ENCODE measurements around the gene MKRN2OS.

- RRBS: no CpG with 5 or more reads among the region's 8 CpGs
Observed at GRCh38 chr3:11533687-11534478, 109.8 kb downstream of the VGLL4 start.

GRCh38 chr3:11601338-11602424, 42.0 kb downstream of the VGLL4 start:
- RRBS: no CpG with 5 or more reads among the region's 25 CpGs

- RRBS: 5% methylated on average over 5 of the region's 15 CpGs
Observed at GRCh38 chr3:11613681-11614204, 30.0 kb downstream of the VGLL4 start.

DNA sequence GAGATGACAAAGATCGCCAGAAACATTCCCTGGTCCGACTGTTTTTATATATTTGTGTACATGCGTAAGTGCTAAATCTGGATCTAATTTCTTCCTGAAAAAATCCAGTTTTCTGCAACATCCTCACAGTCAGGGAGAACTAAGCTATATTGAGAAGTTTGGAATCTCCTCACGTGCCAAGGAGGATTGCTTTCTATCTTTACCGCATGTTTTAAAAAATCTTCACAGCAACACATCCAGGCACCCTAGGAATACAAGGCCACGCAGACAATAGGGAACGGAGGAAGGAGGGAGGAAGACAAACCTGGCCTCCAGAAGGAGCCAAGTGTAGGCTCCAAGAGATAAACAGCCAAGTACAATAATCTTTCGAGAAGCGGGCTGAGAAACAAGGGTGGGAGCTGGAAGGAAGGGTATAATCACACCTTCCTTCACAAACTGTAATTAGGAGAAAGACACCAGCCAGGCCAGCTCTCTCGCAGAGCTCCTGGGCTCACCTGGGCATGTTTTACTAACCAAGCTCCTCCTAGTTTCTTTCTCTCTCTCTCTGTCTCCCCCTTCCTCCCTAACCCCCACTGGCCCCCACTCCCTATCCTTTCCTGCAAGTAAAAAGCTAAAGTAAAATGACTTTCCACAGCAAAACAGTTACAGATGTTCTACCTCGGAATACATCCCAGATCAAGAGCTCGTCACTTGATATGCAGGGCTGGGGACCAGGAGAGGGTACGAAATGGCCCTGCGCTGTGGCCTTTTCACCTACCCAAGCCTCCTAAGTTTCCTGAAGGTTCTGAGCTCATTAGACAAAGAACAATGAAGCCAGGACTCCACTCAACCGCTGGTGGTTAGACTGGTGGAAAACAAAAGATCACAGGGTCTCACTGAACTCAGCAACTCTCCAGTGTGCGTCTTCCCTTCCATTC, 5.5 kb downstream of the VGLL4 start:
- RRBS: no CpG with 5 or more reads among the region's 16 CpGs

DNA sequence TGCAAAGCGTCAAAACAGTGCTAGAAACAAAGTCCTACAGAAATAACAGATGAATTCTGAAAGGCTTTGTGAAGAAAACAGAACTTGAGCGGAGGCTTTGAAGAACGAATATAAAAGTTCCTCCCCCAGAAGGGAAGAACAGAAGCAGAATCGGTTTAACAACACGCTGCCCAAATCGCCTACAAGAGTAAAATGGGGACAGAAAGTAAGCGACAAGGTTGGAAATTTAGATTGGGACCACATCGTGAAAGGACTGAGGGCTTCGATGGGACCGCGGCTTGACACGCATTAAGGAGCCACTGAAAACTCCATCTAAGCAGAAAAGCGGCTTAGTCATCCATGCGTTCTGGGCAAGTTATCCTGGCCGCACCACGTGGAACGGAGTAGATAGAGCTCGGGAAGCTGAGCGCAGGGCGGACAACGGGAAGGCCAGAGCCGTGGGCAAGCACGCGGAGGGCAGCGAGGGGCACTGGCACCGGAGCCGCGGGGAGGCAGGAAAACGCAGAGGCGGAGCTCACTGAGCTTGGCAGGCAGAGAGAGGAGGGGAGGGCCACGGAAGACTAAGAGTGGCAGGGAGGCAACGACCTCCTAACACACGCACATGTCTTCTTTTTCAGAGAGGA, 61.2 kb upstream of the VGLL4 start:
- RRBS: no CpG with 5 or more reads among the region's 33 CpGs

GRCh38 chr3:11718300-11718931, 74.7 kb upstream of the VGLL4 start:
- RRBS: no CpG with 5 or more reads among the region's 12 CpGs

DNA sequence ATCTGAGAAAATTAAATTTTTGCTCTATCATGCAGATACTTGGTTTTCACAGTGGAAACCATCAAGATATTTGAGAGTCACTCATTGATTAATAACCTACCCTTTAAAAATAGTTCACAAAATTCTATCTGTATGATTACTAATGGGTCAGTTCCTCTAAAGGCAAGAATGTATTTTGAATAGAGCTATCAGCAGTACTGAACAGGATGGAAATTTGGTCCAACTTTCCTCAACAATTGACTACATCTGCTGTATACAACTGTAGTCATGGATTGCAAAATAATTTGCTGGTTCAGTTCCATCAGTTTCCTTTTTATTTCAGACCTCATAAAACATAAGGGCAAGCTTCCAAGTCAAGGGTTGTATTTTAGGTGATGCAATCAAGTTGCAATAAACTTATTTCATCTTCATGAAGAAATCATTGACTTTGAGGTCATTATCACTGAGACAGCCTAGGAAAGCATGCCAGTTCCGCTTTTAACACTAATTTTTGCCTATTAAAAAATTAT, 90.5 kb upstream of the TSEN2 start:
- RRBS: no CpG with 5 or more reads among the region's 1 CpG

GRCh38 chr3:12397917-12398692, 86.2 kb upstream of the TSEN2 start:
- RRBS: no CpG with 5 or more reads among the region's 4 CpGs

DNA sequence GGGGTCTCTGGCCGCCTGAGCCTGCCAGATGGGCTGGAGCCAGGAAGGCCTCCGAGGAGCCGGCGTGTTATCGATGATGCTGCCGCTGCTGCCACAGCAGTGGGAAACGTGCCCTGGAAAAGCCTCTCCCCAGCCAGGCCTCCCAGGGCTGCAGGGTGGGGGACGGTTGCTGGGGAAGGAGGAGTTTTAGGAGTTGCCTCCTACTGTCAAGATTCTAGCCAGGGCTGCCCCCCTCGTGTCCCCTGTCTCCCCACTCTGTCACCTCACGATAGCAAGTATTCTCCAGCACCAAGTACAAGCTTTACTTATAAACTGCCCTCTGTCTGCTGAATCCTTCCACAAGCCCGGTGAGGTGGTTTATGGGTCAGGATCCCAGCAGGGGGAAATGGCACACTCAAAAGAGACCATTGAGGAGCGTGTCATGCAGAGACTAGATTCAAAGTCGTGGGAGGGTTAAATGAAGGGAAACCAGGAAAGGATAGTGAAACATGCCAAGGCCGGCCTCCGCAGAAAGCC, 43.1 kb upstream of the TSEN2 start:
- RRBS: 7% methylated on average over 3 of the region's 15 CpGs

- RRBS: 92% methylated on average over 5 of the region's 20 CpGs
Observed at GRCh38 chr3:12470984-12471899, 13.0 kb upstream of the TSEN2 start.

GRCh38 chr3:12513704-12514415, 29.6 kb downstream of the TSEN2 start:
- RRBS: no CpG with 5 or more reads among the region's 4 CpGs

DNA sequence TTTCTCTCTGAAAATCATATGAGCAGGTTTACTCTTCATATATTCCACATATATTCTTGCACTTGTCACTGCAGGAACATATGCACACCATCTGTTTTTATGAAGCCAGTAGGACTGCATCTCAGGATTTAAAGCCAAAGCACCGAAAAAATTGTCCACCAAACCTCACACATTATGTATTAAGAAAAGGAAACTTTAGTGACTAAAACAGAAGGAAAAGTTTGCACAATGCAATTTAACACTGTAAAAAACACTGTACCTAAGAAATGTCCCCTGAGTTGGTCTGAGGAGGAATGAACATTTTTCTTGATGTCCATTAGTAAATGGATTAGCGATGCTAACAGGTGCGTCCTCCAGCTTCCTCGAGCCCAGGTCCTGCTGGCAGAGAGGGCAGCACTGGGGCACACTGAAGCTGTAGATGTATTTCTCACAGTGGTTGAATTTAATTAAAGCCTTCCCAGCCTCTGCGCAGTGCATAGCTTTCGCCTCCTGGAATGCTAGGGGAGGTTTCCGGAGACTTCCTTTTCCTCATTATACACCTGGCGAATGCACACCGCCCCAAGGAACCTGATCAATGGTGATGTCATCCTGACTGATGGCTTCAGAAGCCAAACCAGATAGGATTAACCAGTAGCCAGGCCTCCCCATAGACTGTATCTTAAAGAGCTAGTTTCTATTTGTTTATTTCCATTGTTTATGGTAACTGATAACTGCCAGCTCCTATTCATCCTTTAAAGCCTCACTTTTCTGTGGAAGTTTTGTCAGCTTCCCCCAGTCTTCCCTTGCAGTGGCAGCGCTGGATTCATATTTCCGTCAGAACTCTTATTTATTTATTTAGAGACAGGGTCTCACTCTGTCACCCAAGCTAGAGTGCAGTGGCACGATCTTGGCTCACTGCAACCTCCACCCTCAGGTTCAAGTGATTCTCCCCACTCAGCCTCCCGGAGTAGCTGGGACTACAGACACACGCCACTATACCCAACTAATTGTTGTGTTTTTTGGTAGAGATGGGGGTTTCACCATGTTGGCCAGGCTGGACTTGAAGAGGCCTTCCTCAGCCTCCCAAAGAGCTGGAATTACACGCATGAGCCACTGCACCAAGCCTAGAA, at the start of gene MKRN2OS:
Gene MKRN2OS, minus strand, starts transcription at position 512 of the 1,109 bp plus-strand sequence.
- RRBS: no CpG with 5 or more reads among the region's 15 CpGs

- RRBS: 22% methylated on average over 3 of the region's 39 CpGs
Observed at GRCh38 chr3:12553791-12554995, 2.7 kb upstream of the MKRN2 start.

DNA sequence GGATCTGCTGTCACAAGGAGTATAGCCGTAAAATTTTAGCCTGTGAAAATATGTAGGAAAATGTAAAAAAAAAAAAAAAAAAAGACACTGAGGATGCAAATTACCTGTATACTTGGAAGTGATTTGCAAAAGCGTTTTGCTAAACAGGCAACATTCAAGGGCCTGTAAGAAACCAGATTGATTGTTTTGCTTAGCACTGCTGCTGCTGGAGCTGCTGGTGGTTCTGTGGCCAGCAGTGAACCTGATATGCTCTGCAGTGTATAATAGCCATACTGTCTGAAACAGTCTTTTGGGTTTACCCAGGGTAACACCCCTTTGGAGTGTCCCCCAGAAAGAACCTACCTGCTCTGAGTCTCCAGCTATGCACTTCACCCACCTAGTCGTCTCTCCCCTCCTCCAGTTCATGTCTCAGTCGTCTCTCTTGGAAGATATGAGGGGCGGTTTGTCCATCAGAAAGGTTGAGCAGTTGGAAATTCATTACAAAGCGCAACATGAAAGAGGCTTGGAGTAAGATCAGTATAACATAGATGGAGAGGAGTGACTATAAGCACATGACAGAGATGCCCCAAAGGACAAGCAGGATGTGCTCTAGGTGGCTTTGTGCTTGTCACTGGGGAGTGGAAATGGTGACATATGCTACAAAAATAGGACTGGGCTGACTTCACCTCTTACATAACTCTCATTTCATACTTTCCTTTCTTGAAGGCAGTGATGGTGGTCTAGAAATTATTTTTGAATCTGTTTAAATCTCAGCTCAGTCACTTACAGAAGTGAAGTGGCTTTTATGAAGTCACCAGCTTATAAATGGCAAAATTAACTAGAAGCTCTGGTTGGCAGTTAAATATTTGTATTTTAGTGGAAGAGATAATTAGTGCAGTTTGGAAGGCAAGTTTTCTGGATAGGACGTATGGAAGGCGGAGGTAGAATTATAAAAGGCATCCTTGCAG, 3.8 kb downstream of the MKRN2 start:
- RRBS: no CpG with 5 or more reads among the region's 8 CpGs

GRCh38 chr3:12582878-12583160, 25.9 kb downstream of the MKRN2 start:
- RRBS: no CpG with 5 or more reads among the region's 3 CpGs

GRCh38 chr3:12583715-12584882, 27.2 kb downstream of the MKRN2 start:
- RRBS: no CpG with 5 or more reads among the region's 20 CpGs

- RRBS: 5% methylated on average over 2 of the region's 4 CpGs
Observed at GRCh38 chr3:12664661-12664790, 609 bp upstream of the RAF1 start.

DNA sequence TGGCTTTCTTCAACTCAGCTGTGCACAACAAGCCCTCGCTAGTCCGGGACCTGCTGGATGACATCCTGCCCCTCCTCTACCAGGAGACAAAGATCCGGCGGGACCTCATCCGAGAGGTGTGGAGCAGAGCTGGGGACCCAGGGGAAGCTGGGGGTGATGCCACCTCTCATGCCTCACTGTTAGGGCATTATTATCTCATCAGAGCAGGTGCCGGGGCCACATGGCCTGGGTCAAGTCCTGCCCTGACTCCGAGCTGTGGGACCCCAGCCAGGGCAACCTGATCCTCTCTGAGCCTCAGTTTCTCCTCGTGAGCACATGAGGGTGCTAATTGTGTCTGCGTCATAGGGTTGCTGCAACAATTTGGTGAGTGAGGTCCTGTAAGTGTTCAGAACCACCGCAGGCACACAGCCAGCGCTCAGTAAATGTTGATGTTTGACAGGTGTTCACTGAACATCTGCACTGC, 15.8 kb downstream of the RPL32 start:
- RRBS: 86% methylated on average over 3 of the region's 11 CpGs

DNA sequence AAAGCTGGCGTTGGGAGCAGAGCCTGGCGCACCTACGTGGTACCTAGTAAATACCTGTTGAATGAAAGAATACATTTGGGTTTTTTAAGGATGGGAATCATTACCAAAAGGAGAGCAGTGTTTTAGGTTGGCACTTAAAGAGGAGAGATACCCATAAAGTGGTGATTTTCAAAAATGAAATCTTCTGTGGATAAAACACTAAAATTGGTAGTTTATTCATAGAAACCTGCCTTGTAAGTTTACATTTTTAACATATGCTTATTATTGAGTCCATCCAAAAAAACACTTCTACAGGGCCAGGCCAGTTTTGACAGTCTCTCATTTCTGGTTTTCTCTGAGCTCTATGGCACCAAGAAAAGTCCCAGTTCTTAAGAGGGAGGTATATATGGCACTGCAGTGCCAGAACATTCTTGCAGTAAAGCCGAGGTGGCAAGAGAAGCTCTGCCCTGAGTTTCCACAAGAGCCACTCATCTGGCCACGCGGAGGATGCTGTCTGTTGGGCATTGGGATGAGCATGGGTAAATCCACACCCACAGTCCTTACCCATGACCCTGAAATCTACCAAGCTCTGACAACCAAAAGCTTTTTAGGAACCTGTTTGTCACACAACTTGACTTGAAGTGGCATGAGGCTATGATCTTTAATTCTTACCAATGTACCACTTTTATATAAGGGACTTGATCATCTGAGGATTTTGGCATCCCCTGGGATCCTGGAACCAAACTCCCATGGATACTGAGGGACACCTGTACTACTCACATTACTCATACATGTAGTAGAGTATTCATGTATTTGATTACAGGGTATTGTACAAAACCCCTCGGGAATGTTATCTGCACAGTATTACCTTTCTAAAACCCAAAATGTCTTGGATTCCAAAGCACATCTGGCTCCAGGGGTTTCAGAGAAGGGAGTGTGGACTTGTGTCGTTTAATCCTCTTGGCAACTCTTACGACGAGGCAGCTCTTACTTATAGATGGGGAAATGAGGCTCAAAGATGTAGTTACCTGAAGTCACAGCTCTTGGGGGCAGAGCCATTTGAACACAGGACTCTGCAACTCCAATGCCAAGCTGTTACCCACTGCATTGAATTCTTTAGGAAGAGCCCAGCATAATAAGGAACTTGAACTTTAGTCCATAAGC, 9.0 kb downstream of the RPL32 start:
- RRBS: no CpG with 5 or more reads among the region's 10 CpGs

DNA sequence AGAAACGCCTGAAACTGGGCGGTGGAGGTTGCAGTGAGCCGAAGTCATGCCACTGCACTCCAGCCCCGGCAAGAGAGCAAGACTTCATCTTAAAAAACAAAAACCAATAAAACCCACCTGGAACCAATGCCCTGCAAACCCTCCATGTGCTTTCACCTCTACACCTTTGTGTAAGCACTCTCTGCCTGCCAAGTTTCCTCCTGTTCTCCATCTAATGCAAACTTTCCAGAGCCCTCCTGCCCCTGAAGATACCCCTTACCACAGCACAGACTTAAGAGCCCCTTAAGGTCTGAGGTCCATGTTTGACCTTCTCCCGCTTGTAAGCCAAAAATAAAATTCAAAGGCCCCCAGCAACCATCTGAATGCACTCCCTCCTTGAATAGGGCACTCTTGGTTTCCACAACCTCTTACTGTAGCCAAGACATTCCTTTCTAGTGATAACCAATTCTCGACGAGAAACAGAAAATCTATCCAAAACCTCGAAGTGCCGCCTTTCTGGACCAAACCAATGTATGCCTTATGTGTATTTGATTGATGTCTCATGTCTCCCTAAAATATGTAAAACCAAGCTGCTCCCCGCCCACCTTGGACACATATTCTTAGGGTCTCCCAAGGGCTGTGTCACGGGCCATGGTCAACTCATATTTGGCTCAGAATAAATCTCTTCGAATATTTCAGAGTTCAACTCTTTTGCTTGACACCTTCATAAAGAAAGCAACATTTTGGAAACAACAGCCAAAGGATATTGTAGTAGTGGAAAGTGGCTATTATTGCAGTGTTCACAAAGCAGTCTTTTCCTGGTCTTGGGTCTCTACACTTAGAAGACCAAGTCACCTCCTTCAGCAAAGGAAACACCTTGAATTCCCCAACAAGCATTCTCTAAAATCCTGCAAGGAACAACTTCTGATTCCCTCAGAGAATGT, 2.8 kb downstream of the RPL32 start:
- RRBS: no CpG with 5 or more reads among the region's 12 CpGs

All from foreskin fibroblast (primary cell).